Myometrial cell (primary cell): ENCODE measurements around a stretch of chr21.

DNA sequence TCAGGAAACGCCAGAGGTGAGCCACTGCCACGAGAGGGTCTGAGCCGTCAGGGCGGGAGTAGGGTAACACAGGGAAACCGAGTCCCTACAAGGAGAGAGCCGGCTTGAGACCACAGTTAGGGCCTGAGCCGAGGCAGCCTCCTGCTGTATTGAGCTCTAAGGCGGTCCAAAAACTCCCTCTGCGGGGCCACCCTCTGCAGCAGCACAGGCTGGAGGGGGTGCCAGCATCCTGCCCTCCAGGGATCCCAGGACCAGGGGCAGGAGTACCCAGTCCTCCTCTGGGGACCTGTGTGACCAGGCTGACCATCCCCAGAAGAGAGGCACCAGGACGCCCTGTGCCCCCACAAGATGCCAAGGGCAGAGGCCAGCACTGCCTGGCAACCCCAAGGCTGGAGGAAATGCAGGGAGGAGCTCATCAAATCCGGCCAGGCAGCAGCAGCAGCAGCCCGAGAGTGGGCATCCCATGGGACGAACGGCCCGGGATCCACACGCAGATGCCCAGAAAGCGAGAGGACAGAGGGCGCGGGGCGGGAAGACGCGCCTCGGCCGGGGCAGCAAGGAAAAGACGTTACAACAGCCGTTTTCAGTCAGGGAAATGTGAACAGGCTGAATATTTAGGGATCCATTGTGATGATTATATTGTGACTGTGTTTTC lies 57.2 kb upstream of the COL18A1 start:
- RAMPAGE, long total RNA: no peak

DNA sequence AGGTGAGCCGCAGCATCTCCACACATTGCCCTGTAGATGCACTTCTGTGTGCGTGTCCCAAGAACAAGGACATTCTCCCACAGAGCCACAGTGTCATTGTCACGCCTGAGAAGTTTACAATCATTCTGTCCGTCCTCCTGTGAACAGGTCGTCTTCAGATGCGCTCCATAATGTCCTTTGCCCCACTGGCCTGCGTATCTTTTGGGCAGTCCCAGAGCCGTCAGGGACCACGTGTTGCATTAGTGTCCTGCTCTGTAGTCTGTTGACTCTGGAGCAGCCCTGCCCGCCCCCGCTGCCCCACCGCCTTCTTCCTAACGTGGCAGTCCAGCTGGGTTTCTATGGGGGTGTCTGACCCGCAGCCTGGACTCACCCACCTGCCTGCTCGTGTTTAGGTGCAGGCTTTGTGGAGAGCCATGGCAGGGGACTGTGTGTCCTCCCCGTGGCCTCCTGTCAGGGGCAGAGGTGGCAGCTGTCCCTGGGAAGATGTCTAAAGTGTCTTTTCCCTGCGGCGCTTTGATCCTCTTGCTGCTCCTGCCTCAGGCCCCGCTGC lies 43.7 kb downstream of the COL18A1 start:
- RAMPAGE, long total RNA: no peak

DNA sequence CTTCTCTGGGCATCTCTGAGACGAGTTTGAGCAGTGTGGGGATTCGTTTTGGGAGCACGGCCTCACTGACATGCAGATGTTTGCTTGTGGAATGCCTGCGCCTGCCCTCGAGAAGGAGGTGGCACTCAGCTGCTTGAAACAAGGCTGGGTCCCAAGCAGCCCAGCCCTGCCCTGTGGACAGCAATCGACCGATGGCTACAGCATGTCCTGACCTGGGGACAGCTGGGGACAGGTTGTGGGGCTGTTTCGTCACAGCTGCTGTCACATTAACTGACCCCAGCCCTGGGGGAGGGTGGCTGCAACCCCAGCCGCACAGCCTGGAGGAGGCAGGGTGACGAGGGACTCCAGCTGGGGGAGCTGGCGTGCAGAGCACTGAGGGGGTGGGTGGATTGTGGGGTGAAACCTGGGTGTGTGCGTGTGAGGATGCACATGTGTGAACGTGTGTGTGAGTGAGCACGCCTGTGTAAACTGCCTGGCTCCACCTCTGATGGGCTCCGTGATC lies 49.2 kb downstream of the COL18A1 start:
- RAMPAGE, long total RNA: no peak

DNA sequence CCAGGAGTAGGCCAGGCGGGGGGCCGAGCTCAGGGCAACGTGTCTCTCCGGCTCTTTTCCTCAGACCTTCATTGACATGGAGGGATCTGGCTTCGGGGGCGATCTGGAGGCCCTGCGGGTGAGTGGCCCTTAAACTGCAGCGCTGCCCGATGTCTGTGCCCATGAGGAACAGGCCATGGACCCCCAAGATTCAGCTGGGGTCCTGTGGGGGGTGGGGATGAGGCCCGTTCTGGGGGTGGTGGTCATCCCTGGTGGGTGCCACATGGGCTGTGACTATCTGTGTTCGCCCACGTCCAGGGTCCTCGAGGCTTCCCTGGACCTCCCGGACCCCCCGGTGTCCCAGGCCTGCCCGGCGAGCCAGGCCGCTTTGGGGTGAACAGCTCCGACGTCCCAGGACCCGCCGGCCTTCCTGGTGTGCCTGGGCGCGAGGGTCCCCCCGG lies 61.8 kb downstream of the SLC19A1 start:
- RAMPAGE, long total RNA: no peak

GRCh38 chr21:45763518-45764010 lies 120.0 kb downstream of the PCBP3 start:
- RAMPAGE, long total RNA: no peak

GRCh38 chr21:45971654-45972376 lies 9.8 kb upstream of the COL6A1 start:
- RAMPAGE, long total RNA: no peak

DNA sequence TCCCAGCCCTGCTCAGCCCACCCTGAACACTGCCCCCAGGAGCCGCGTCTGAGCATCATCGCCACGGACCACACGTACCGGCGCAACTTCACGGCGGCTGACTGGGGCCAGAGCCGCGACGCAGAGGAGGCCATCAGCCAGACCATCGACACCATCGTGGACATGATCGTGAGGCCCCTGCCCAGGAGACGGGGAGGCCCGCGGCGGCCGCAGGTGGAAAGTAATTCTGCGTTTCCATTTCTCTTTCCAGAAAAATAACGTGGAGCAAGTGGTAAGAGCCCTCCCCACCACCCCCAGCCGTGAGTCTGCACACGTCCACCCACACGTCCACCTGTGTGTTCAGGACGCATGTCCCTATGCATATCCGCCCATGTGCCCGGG lies 5.3 kb downstream of the COL6A1 start:
- RAMPAGE, long total RNA: no peak

DNA sequence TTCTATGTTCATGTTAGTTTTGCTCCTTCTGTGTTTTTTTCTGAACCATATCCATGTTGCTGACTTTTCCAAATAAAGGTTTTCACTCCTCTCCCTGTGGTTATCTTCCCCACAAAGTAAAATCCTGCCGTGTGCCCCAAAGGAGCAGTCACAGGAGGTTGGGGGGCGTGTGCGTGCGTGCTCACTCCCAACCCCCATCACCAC lies 23.3 kb downstream of the COL6A1 start:
- RAMPAGE, long total RNA: no peak

- RAMPAGE, long total RNA: no peak
Observed at GRCh38 chr21:46110326-46111182, 12.6 kb downstream of the COL6A2 start.

DNA sequence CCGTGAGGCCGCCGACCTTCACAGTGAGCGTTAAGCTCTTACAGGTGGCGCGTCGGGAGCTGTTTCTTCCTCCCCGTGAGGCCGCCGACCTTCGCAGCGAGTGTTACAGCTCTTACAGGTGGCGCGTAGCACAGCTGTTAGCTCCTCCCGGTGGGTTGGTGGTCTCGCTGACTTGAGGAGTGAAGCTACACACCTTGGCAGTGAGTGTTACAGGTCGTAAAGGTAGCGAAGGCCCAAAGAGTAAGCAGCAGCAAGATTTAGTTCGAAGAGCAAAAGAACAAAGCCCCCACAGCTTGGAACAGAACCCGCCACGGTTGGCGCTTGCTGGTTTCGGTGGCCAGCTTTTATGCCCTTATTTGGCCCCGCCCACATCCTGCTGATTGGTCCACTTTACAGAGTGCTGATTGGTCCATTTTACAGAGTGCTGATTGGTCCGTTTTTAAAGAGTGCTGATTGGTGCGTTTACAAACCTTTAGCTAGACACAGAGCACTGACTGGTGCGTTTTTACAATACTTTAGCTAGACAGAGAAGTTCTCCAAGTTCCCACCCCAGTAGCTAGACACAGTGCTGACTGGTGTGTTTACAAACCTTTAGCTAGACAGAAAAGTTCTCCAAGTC lies 12.9 kb downstream of the FTCD start:
- RAMPAGE, long total RNA: no peak

DNA sequence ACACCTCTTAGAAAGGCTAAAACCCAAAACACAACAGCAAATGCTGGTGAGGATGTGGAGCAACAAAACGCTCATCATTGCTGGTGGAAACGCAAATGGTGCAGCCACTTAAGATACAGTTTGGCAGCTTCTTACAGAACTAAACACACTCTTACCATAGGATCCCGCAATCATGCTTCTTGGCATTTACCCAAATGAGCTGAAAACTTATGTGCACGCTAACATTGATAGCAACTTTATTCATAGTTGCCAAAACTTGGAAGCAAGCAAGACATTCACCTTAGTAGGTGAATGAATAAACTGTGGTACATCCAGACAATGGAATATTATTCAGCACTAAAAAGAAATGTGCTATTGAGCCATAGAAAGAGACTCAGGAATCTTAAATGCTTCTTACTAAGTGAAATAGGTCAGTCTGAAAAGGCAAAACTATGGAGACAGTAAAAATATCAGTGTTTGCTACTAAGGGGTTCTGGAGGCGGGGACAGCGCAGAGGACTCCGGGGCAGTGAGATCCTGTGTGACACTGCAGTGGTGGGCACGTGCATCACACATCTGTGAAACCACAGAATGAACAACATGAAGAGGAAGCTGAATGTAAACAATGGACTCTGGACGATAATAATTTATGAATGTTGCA lies 15.2 kb upstream of the SPATC1L start:
- RAMPAGE, long total RNA: no peak

DNA sequence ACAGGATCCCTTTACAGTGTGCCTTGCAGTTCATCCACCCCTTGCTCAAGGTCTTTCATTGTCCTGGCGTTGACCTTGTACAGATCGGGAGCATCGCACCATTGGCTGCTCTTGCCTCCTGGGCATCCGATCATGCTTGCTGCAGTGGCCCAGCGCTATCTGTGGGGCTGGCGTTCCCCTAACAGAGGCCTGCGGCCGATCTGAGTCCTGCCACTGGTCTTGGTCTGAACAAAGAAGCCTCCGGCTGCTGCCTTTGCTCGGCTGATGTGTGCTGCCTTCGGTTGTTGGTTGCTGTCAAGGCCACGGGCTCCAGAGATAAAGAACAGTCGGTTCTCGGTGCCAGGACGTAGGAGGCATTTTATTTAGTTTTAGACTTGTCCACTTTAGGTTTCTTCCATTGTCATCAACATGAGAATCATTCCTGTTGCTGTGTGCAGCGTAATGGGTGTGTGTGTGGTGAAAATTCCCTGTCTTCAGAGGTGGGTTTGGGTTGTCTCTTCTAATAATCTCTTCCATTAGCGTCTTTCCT lies 39.0 kb downstream of the PCNT start:
- RAMPAGE, long total RNA: no peak

- RAMPAGE, long total RNA: no peak
Observed at GRCh38 chr21:46376713-46377527, 53.0 kb downstream of the PCNT start.

- RAMPAGE, long total RNA: no peak
Observed at GRCh38 chr21:46423683-46424213, 34.9 kb upstream of the DIP2A start.

GRCh38 chr21:46457710-46458767 lies 652 bp upstream of the DIP2A start:
- RAMPAGE, long total RNA: no peak

DNA sequence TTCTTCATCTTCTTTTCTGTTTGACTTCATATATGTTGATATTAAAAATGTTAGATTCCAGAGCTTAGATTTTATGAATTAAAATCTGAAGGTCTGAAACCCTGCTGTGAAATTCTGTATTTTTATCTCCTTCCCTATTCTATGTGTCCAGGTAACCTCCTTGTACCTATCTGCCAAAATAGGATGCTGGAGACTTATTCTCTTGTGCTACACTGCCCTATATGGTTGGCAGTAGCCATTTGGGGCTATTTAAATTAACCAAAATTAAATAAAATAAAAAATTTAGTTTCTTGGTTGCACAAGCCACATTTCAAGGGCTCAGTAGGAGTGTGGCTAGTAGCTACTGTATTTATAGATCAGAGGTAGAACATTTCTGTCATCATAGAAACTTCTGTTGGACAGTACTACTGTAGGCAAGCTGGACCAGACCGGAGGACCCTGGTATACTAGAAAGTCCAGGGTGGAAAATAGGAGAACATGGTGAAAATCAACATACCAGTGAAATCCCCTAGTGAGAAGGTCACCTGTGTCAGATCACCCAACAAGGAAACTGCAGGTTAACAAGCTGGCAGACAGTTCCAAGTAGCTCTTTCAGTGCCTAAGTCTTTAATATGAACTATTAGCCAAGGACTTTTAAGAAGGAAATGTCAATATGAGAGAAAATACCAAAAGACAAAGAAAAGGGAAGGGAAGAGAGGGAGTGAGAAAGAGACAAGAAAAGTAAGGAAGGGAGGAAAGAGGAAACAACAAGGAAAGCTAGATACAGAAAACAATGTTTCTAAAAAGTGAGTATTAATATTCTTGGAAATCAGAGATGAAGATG lies 71.2 kb downstream of the DIP2A start:
- RAMPAGE, long total RNA: no peak